Left lobe of liver (tissue), 1 donor: ENCODE measurements around a stretch of chr17.

DNA sequence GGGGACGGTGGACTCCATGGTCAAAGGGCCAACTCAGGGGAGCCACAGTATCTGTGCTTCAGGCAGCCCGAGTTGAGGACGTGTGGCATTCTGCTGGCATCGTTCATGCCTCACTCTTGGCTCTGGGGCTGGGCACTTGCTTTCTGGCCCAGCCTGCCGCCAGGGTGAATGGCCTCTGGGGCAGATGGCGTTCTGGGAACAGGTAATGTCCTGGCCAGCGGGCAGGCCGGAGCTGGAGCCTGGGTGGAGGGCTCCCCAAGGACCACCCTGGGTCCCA, 60.5 kb downstream of the TMEM235 start:
- PRO-cap: no peak

DNA sequence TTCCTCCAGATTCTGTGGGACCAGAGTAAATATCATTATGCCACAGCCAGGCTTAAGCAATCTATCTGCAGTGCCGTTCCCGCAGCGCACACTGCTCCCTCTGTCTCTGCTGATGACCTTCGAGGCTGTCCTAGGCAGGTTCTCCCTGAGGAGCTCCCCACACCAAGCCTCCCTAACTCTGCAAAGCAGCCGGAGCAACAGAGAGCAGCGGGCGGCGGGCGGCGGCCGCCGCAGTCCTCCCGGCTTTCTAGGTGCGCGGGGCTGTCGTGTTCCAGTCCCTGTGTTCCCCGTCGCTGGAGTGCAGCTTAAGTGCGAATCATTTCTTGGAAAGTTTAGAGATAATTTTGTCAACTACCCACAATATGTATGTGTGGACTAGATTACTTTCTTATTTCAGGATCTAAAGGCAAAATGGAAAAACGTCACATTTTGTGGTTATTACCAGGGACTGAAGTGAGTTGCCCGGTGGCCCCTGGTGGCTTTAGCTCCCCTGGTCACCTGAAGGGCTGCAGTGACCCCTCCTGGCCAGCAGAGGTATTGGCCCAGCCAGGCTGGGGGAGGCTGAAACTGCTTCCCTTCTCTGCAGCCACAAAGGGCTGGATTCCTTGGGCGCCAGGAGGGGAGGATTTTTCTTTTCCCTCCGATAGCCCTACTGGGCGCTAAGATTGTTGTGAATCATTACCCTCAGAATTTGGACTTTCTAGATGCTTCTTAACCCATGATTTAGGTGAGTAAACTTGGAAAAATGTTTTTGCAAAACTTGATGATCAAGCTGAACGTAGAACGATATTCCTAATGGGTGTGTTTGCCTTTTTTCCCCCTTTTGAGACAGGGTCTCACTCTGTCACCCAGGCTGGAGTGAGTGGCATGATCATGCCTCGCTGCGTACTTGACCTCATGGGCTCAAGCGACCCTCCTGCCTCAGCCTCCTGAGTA, 43.5 kb downstream of the PGS1 start:
- PRO-cap: no peak

DNA sequence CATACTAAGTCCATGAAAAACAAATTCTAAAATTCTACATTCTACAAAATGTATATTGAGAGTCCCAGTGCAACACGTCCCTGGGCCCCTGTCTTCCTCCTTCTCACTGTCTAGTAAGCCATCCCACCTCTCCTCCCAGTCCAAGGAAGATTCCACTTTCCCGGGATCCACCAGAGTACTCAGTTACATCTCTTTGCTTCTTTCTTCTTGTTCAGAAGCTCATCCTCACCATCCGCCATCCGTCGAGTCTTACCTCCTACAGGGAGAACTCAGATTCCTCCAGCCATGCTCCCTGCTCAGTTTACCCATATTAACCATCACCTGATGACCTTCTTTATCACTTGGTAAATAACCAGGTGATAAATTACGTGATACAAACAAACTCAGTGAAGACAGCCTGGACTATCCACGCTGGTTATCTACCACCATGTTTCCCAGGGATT, 57.1 kb downstream of the CYTH1 start:
- PRO-cap: no peak

DNA sequence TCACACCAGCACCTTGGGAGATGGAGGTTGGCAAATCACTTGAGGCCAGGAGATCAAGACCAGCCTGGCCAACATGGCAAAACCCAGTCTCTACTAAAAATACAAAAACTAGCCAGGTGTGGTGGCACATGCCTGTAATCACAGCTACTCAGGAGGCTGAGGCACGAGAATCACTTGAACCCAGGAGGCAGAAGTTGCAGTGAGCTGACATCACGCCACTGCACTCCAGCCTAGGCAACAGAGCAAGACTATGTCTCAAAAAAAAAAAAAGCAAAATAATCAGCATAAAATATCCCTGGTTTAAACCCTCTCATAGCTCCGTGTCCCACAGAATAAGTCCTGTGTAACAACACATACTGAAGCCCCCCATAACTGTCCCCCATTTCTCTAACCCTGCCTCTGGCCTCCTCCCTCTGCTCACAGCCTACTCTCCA, 13.2 kb downstream of the CYTH1 start:
- PRO-cap: no peak

DNA sequence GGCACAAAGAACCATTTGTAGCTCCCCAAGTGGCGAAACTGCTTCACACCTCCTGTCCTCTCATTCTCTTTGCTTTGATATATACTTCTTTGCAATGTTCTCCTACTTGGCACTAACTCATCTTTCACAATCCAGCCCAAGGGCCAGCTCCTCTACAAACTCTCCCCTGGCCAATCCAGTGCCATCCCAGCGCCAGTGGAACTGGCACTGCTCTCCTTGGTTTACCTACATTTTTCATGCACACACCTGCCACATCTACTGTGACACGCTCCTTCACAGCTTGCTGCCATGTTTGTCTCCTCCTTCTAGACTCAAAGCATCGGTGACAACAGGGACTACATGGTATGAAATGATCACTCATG, 12.8 kb downstream of the CYTH1 start:
- PRO-cap: no peak

DNA sequence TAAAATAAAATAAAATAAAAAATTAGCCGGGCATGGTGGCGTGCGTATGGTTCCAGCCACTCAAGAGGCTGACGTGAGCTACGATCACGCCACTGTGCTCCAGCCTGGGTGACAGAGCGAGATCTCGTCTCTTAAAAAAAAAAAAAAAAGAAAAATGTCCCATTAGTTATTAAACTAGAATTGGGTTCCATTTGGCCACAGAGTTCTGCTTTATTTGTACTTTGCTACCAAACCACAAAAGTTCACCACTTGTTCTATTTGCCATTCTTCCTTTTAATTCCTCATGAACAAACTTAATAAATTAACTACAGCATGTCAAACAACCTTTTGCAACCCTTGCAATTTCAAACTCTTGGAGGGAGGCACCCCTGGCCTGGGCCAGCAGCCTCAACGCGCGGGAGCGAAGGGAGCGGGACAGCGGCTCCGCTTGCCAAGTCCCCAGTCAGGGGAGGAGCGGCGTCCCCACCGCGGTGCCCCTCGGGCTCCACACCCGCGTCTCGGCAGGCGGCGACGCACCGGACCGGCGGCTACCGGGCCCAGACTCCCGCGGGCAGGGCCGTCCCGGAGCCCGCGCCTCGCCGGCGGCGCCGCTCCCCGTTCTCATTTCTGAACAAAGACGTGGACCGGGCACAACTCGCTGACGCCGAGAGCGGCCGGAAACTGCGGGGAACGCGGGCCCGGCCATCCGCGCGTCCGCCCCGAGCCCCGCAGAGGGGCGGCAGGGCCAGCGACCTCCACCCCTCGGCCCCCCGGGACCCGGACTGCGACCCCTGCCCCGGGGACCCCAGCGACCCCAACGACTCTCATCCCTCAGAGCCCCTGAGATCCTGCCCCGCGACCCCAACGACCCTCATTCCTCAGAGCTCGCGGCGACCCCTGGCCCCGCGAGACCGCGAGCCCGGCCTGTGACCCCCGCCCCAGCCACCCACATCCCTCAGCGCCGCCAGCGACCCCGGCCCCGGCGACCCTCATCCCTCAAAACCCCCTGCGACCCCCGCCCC, 735 bp downstream of the CYTH1 start:
- PRO-cap: bidirectional peak, plus-strand start at position 603 of the sequence, minus-strand start at position 608 of the sequence

GRCh38 chr17:78783415-78784400, 1.6 kb upstream of the CYTH1 start:
- PRO-cap: no peak

GRCh38 chr17:78828271-78829200, 12.1 kb downstream of the USP36 start:
- PRO-cap: no peak

DNA sequence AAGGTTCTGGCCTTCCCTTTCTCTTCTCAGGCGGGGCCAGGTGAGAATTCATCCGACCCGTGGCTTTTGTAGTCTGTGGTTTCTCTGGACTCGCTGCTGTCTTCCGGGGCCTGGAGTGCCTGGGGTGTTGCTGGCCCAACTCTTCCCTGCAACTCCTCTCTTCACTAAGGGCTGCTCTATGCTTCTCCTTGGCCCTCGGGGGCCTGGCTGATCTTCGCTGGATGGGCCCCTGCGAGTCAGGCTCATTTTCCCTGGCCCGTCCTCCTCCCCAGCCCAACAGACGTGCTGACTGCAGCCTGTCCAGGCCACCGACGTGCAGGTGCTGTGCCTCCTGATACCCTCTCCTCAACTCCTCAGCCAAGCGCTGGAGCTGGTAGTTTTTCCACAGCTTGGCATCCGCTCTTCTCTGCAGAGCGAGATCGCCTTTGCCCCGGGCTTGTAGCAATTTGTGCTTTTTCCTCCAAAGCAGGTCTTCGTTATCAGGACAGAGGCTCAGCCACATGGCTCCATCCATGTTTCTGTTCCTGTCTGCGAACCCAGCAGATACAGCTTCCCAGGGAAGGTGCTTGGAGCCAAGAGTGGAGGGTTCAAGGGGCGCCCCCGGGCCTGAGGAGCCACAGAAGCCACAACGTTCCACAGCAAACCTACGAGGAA, 11.1 kb downstream of the CEP295NL start:
- PRO-cap: no peak

- PRO-cap: no peak
Observed at GRCh38 chr17:78962141-78962990, 17.4 kb downstream of the LGALS3BP start.

GRCh38 chr17:78986499-78987396, 7.0 kb upstream of the LGALS3BP start:
- PRO-cap: unidirectional peak, plus-strand start at chr17:78986838

DNA sequence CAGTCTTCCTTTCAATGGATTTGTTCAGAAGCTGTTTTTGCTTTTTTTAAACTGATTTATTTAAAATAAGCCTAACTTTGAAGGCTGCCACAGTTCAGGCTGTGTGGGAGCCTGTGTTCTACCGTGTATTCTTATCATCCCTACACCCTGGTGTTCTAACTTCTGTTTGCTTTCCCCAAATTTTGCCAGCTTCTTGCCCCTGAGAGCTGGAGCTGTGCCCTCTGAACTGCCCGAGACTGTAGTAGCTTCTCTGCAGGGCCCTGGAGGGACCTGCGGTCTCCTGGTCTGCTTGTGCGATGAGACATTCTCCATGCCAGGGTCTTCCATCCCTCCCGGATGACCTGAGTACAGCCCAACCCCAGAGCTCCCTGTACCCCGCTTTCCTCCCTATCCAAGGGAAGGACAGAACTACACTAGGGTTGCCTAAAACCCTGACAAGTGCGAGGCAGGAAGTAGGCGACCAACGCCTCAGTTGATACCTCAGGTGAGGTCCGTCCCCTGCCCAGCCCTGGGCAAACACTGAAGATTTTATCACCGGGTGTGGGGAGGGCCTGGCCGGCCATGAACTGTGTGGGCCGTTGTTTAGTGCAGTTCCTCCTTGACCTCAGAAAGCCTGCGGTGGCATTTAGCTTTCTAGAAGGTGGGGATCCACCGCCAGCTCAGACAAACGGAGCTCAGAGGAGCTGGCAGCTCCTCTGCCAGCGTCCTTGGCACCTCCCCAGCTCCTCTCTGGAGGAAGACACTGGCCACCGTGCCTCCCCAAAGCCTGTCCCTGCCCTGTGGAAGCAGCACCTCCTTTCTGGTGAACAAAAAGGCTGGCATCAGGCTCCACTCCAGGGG, 13.7 kb downstream of the CANT1 start:
- PRO-cap: no peak

DNA sequence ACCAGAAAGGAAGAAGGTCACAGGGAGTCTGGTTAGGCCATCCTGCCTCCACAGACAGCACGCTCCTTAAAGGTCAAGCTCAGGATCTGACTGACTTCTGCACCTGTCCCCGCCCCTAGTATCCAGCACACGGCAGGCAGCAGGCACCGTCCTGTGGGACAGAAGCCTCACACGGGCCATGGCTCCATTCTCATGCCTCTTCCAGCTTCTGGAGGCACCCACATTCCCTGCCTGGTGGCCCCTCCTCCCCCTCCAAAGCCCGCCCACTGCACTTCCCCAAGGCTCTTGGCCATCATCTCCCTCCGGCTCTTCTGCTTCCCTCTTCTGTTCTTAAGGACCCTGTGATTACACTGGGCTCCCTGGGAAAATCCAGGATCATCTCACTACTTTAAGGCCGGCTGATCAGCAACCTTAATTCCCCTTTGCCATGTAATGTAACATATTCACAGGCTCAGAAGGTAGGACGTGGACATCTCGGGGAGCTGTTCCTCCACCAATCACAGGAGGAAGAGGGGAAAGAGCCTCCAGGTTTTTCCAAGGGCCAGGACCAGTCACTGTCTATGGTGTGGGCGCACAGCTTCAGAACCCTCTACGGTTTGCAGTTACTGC, 3.5 kb downstream of the CANT1 start:
- PRO-cap: no peak

DNA sequence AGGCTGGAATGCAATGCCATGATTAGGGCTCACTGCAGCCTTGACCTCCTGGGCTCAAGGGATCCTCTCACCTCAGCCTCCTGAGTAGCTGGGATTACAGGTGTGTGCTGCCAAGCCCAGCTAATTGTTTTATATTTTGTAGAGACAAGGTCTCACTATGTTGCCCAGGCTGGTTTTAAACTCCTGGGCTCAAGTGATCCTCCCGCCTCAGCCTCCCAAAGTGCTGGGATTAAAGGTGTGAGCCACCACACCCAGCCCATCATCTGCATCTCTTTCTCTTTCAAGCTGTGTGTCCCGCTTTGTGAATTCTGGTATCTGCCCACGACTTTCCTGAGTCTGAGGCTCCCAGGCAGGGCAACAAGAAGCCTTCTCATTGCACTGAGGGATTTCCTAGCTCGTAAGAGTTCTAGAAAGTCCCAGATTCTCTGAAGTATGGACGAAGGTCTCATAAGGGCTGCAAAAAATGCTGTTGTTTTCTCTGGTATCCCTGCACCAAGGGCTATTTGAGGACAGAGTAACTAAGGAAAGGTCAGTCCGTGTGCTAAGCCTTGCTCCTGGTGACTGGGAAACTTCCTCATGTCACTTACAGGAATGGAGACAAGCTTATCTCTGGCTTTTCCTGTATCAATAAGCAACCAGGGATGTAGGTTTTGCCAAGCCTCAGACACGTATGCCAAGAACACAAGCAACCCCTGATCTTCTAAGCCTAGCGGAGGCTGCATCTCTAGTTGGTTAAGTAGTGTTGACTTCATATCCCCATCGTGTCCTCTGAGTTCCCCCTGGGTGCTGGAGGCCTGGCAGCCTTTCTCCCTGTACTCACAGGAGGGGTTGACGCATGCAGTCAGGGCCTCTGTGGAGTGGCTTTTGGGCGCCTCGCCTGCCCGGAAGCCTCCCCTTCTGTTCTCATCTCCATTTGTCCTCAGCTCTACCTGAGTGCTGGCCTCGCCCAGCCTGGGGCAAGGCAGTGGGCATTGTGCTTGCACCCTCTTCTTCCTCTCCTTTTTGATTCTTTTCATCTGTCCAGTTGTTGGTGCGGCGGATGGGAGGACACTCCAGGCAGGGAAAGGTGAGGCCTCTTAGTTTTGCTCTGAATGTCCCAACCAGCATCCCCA, 1.6 kb upstream of the C1QTNF1 start:
- PRO-cap: no peak

DNA sequence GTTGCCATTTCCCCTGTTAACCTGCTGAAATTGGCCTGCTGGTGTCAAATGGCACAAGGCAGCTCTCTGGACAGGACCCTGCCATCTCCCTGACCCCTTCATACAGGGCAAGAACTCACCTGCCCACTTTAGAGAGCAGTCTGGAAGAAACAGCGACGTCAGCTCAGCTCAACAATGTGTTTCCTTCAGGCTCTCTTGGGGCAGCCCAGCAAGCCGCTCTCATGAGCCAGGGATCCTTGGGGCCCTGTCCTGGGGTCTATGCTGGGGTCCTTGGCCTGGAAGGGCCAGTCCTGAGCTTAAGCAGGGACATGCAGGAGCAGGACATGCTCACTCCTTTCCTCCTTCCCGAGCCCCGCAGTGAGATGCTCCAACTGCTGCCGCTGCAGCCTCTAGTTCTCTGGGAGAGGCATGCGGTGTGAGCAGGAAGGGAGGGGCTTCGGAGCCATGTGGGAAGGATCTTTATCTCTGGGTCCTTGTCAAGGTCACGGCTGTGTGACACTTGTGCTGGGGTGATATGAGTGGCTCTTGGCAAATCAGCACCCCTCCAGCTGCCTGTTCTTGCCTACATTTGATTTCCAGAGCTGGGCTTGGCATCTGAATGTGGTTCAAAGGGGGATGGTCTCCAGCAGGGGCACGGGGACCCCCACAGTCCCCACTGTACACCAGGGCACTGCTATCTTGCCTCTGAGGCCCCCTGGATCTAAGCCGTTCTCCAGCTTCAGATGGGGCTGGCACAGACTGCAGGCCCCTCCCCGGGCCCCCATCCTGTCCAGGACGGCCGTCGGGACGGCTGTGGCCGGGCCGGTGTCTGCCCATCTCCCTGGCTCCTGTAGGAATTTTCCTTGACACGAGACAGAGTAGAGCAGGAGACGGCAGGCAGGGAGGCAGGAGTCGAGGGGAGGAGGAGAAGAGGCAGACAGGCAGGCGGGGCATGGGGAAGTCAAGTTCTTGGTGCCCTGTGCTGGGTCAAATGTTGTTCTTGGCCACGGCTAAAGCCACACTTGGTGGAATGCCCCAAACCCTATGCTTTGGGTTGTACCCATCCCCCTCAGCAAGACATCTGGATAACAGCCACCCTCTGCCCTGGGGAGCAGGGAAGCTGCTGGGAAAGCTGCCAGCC, 3.6 kb downstream of the C1QTNF1 start:
- PRO-cap: no peak

DNA sequence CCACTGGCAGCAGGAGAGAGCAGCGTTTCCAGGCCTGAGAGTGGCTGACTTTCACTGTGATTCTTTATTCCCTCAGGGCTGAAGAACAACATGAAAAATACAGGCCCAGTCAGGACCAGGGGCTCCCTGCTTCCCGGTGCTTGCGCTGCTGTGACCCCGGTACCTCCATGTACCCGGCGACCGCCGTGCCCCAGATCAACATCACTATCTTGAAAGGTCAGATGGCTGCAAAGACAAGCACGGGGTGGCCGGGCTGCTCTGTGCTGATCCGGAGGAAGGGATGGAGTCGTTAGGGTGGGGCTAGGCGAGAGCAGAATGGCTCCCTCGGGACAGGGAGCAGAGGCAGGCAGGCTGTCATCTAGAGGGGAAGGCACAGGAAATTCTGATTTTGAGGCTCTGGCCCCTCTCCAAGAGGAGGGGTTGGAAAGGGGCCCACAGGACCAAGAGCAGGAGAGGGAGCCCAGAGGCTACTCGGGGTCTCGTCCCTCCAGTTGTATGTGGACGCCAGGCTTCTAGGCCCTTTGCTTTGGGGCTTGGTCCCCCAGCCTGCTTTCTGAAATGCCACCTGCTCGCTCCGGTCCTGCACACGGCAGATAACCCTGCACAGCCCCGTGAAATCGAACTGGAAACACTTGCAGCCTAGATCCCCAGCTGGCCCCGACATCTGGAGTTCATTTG, 22.6 kb downstream of the C1QTNF1 start:
- PRO-cap: no peak

DNA sequence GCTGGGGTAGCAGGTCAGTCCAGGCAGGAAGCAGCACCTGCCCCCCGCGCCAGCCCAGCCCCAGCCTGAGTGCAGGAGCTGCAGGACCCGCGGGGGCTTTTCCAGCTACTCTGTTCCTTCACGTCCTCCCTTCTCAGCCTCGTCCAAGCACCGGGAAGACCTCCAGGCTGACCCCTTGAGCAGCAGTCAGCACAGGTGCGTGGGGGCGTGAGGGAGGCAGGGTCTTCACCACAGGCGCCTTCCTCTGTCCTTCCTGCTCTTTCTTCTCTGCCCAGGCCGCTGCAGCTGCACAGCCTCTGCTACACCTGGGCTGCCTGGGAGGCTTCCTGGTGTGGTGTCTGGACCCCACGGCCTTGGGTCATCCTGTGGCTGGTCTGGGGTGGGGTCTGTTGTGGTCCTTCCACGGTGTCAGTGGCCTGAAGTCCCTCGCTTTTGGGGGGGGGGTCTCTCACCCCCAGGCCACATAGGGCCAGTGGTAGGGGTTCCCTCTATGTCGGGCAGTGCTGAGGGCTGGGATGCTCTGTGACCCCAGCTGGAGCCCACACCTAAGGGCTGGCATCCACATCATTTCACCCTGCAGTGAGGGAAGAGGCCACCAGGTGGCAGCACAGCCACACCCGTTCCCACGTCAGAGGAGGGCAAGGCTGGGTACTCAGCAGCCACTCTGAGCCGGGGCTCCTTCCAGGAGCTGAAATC, 12.7 kb downstream of the ENGASE start:
- PRO-cap: no peak

DNA sequence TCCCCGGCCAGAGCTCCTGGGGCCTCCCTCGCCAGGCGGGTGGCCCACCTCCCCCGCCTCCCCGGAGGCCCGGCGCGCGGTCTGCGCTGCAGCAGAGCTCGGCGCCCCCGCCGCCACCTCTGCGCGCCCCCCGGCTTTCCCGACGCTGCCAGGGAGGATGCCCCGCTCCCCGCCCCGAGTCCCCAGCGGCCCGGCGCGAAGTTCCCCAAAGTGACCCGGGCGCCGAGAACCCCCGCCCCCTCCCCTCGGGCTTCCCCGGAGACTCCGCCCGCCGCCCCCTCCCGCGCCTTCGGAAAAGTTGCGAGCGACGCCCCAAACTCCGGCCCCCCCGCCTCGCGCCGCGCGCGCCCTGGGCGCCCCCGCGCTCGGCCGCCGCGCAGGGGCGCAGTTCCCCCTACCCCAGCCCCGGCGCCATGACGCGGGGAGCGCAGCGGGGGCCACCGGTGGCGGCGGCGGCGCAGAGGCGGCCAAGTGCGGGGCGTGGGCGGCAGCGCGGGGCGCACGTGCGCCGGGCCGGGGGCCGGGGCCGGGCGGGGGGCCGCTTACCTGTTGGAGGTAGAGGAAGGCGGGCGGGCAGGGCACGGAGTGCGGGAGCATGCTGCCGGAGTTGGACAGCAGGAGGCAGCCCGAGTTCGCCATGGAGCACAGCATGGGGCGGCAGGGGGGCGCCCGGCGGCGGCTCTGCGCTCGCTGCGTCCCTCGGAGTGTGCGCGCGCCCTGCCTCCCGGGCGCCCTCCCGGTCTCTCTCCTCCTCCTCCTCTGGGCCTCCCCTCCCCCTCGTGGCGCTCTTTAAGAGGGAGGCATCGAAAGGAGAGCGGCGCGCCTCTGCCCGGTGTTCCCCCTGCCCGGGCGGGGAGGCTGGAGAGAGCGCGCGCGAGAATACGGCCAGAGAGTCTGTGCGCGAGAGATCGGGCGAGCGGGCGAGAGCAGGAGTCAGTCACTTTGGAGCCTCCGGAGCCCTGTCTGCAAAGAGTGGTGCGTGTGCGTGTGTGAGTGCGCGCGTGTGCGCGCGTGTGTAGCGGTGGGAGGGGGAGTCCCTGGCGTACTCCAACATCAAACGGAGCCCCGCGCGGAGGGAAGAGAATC, 108.4 kb downstream of the ENGASE start:
- PRO-cap: no peak

DNA sequence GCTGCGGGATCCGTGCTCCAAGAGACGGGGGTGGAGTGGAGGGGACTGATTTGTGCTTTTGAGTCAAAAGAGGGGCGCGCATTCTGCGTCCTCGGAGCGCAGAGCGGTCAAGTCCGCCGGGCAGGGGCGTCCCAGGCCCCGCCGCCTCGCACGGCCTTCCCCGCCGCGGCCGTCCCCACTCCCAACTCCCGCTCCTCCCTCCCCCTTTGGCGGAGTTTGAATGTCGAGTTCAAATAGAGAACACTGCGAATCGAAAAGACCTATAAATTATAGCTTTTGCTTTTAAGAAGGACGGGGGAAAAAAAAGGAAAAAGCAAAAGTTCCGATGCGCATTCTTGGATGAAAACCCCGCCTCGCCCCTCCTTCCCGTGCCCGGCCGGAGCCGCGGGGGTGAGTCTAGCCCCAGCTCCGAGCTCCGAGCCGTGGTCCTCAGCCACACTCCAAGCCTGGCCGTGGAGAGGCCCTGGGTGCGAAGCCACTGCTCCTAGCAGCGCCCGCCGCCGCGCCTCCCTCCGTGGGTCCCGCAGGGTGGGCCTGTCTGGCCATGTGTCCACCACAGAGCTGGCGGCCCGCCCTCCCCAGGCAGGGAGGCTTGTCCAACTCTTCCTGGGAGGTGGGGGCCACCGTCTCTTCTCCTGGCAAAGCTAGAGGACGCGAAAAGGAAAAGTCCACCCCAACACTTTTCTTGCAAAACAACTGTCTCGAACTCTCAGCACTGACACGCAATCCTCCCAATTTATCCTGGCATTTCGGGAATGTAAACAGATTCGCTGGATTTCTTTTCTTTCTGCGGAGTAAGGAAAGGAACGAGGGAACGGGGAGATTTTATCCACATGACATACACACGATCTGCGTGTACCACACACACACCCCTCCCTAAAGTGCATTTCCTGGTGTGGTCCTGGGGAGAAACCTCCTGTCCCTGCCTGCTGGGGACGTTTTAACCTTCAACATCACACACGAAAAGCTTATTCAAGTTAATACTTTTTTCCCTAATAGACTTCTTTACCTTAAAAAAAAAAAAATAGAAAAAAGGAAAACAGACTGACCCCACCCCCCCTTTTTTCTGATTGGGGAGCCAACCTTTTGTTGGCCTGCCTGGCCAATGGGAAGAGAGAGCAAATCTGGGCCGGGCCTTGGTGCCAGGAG, 3.5 kb downstream of the CBX8 start:
- PRO-cap: no peak

DNA sequence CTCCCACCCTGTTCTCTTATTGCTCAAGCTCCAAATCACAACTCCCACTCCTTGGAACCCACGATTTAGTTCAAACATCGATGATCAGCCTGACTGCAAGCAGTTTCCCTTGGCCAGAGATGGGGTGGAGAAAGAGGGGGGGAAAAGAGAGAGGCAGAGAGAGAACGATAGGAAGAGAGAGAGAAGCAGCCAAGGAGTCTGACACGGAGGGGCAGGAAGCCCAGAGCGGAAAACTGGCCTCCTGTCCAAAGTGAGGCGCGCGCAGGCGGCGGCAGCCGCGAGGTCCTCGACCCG, 1.6 kb upstream of the CBX8 start:
- PRO-cap: no peak